BE2C (cell line): ENCODE measurements around a stretch of chr2.

DNA sequence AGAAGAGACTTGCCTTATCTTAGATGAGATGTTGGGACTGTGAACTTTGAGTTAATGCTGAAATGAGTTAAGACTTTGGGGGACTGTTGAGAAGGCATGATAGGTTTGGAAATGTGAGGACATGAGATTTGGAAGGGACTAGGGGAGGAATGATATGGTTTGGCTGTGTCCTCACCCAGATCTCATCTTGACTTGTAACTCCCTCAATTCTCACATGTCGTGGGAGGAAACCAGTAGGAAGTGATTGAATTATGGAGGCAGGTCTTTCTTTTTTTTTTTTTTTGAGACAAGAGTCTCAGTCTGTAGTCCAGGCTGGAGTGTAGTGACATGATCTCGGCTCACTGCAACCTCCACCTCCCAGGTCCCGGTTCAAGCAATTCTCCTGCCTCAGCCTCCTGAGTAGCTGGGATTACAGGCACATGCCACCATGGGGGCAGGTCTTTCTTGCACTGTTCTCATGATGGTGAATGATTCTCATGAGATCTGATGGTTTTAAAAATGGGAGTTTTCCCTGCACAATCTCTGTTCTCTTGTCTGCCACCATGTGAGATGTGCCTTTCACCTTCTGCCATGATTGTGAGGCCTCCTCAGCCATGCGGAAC is 40.3 kb upstream of the MALL start:
- RRBS, result no CpG with 5 or more reads among the region's 4 CpGs

- RRBS, result no CpG with 5 or more reads among the region's 7 CpGs
These were observed 70.8 kb upstream of the BCL2L11 start for GRCh38 chr2:111049804-111050436.

GRCh38 chr2:111123019-111123605 is 2.4 kb downstream of the BCL2L11 start:
- RRBS, result 1% methylated on average over 8 of the region's 40 CpGs

- RRBS, result no CpG with 5 or more reads among the region's 6 CpGs
These were observed 80.4 kb downstream of the BCL2L11 start for GRCh38 chr2:111201061-111201665.

- RRBS, result no CpG with 5 or more reads among the region's 17 CpGs
These were observed 374.0 kb downstream of the BCL2L11 start for GRCh38 chr2:111494388-111495478.

DNA sequence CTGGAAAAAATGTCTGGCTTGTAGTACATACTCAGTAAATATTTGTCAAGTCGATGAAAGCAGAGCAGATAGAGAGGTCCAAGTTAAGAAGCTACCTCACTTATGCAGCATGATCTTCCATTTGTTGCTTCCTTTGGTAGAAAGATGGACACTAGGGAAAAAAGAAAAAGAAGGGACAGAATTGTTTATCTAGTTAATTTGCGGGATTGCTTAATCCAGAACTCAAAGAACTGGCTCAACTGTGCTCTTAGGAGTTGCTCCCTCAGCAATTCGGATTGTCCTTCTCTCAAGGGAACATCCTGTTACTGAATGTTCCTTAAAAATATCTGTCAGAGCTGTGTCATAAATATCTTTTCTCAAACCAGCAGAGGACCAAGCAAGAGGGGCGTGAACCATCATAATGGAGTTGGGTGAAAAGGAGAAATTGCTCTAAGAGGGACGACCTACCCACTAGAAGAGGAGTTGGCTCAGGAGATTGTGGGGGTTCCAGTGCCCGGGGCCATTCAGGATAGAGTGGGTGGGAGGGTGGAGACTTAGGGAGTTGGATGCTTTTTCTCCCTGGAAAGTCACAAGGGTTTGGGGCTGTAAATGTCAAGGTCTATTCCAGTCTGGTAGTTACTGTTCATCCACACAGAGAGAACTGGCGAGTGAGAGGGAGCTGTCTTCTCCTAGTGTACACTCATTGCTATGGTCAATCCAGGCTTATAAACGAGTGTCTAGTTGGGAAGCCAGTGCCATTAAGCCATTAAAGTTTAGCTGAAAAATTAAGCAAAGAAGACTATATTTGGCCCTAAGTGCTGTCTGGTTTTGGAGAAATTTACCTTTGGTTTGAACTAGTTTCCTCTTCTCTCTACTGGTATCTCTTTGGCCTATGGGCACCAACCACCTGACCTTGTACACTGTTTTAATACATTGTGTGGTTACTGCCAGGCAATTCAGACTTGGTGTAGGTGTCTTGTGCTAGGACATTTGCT is 59.6 kb downstream of the MERTK start:
- RRBS, result no CpG with 5 or more reads among the region's 8 CpGs

DNA sequence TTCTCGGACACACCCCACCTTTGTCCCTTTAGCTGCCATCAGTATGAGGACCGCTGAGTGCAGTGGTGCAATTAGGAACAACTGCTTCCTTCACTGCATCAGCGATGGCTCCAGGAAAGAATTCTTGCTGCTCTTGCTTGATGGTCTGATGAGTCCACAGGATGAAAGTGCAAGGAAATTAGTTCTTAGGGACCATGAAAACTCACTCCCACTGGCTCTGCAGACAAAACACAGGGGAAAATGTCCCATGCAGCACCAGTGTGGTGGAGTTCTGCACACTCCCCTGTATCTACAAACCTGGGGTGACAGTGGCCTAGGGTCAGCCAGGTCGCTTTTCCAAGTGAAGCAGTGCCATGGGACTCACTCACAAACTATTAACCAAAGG is 44.0 kb upstream of the TMEM87B start:
- RRBS, result no CpG with 5 or more reads among the region's 4 CpGs

DNA sequence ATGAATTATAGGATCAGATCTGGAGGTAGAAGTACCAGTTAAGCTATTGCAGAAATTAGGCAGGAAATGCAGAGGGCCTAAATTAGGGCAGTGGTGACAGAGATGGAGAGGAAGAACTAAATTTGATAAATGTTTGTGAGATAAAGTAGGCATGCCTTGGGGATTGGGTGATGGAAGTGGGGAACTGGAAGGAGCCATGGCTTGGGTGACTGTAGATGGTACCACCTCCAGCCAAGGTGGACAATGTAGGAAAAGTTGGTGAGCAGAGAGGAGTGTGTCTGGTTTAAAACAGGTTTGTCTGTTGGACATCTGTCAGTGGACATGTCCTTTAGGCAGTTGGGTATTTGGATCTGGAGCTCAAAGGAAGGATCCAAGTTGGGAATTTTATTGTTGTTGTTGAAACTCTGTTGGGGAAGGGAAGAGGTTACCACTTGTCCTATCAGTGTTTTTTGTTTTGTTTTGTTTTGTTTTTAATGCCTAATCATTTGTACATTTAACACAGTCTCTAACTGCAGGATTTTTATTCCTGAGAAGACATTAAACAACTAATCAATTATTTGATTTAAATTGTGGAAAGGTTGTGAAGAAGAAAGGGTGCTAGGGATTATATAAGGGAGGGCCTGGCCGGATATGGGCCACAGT is 3.8 kb downstream of the TMEM87B start:
- RRBS, result no CpG with 5 or more reads among the region's 1 CpG

DNA sequence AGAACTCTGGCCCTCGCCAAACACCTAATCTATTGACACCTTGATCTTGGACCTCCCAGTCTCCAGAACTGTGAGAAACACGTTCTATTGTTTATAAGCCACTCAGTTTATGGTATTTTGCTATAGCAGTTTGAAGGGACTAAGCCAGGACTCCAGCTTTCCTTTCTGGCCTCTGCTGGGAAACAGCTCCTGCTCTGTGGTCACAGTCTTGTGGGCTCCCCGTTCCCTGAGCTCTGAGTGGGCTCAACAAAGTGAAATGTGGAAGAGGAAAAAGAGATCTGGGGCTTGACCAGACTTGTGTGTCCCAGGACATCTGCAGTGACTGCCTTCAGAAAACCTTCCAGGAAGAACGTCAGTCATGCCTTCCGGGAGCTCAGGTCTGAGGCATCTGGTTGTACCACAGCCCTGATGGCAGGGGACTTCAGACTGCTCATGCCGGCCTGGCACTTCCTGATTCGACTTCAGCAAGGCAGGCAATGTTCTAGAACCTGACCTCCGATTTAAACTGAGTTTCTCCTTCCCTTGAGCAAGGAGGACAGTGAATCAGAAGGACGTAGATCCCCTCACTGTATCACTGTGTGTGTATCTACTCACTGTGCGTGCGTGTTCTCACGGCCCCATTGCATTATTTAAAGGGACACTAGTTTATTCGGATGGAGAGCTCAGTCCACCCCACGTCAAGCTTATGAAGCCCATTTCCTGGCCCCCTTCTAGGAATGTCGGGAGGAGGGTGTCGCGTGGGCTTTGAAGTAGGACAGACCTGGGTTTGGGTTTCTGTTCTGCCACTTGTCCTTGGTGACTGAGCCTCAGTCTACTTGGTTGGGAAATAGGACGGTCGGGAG is 580 bp upstream of the FBLN7 start:
- RRBS, result 87% methylated on average over 2 of the region's 19 CpGs

- RRBS, result no CpG with 5 or more reads among the region's 30 CpGs
These were observed 21.2 kb downstream of the FBLN7 start for GRCh38 chr2:112159373-112159890.

DNA sequence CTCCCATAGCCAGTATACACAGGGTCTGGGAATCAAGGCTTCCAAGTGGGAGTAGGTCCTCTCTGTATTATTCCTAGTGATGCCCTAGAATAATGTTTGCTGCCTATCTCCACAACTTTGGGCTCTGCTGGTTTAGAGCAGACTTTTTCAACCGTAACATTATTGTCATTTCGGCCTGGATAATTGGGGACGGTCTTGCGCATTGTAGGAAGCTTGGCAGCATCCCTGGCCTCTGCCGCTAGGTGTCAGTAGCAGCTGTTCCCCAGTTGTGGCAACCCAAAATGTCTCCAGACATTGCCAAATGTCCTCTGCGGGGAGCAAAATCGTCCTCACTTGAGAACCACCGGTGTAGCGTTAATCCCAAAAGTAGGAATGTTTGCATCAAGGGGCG is 4.5 kb upstream of the ZC3H8 start:
- RRBS, result no CpG with 5 or more reads among the region's 10 CpGs

GRCh38 chr2:112482505-112483035 is 614 bp downstream of the TTL start:
- RRBS, result 3% methylated on average over 5 of the region's 55 CpGs

DNA sequence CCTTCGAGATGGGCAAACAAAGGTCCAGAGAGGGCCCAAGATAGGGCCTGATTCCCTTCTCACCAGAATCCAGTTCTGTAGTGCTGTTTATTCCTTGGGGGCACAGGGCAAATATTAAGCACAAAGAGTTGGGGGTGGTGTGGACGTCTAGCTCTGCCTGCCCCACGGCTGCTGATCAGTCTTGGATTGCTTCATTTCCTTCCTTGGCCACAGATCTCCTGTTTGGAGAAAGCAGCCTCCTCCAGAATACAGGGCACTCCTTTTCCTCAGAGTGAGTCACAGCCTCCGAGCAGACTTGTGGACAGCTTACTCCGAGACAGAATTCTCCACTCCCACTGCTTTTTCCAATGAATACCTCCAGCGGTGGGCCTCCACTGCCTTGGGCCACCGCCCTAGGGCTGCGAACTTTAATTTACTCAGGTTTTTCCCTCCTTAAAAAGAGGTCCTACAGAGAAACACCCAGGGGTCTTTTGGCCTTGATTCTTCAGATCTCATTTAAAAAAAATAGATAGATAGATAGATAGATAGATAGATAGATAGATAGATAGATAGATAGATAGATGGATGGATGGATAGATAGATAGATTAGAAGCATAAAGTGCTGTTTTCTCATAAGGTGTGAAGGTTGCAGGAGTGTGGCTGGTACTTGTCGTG is 18.3 kb upstream of the SLC20A1 start:
- RRBS, result no CpG with 5 or more reads among the region's 9 CpGs

- RRBS, result no CpG with 5 or more reads among the region's 8 CpGs
These were observed 18.9 kb downstream of the SLC20A1 start for GRCh38 chr2:112664361-112665244.

- RRBS, result no CpG with 5 or more reads among the region's 6 CpGs
These were observed 19.6 kb downstream of the SLC20A1 start for GRCh38 chr2:112665245-112665819.

DNA sequence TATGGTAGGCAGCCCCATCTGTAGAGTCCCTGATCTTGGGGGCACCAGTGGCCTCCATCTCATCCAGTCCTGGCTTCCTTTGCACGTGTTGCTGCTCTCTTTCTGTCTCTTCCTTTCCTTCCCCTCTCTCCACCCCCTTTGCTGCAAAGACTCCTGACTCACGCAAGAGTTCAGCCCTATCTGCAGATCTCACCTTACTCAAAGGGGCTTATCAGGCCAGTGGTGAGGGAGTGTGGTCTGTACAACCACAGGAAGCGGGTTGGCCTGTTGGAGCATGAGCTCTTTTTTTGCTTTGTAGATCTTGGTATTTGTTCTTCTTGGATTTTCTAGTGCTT is 14.6 kb upstream of the NT5DC4 start:
- RRBS, result no CpG with 5 or more reads among the region's 3 CpGs

- RRBS, result no CpG with 5 or more reads among the region's 5 CpGs
These were observed 12.3 kb downstream of the IL1B start for GRCh38 chr2:112824207-112824803.

DNA sequence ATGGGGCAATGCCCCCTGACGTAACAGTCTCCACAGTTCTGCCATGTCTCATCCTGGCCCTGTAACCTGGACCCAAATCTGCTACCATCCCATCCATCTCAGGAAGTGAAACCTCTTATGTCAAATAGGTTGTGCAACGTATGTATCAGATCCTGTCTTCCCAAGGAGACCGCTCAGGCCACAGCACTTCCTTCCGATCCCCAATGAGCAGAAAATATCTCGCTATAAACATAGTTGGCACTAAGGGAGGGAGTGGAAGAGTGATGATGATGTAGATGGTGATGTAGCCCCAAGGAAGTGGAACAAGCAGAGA is 2.9 kb upstream of the IL1B start:
- RRBS, result no CpG with 5 or more reads among the region's 5 CpGs

- RRBS, result no CpG with 5 or more reads among the region's 8 CpGs
These were observed 10.0 kb upstream of the IL36A start for GRCh38 chr2:112995319-112995579.

- RRBS, result no CpG with 5 or more reads among the region's 1 CpG
These were observed 22.3 kb downstream of the IL1F10 start for GRCh38 chr2:113090071-113090463.